Bronchial epithelial cell (primary cell): ENCODE measurements around the gene KARS1.

DNA sequence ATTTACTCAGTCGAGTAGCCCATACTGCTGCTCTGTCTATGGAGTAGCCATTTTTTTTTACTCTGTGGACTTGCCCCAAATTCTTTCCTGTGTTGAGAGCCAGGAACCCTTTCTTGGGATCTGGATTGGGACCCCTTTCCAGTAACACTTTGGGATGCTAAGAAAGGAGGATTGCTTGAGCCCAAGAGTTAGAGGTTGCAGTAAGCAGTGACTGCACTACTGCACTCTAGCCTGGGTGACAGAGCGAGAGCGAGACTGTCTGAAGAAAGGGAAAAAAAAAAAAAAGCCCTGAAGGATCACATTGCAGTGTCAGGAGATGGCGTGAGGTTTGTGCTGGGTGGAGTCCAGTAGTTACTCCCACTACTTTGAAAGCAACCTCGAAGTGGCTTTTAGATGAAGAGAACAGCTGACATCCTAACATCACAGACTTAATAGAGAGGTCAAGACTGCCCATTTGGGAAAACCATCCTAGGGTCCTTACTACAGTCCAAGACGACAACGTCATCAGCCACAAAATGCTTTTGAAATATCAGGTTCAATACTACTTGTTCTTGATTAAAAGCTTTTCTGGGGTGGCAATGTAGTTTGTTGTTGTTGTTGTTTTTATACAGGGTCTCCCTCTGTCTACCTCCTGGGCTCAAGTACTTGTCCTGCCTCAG lies 4.0 kb upstream of the TMEM231 start:
- RRBS, 2 experiments = no CpG with 5 or more reads among the region's 7 CpGs

DNA sequence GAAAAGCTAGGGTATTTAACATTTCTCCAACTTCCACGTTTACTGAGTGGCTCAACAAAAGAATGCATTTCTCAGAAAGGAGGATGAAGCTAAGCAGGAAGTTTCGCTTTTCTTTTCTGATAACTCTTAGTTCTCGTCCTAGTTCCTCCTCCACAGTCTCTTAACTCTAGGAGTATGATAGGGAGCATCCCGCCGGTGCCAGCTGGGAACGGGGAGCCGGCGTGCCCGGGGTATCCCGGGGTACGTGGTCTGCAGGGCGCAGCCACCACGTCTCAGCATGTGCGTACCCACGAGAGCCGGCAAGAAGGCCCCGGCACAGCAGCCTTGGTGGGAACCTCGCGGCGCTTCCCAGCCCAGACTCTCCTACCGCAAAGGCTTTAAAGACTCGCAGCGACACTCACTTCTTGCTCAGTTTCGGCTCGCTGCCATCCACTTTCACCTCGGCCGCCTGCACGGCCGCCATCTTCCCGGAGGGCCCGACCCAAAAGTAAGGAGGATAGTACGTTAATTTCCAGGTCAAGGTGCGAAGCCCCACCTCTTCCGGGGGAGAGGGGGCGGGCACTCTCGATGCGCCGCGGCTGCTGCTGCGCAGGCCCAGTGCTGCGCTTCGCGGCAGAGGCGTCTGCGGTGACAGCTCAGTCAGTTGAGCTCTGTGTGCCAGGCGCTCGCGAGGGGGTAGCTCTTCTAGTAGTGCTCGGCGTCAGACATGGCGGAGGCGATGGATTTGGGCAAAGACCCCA lies at the start of gene KARS1:
KARS1 (minus strand) TSS at position 489 of the 740 bp plus-strand sequence.
- RRBS, 2 experiments = 2% methylated on average over 12 of the region's 52 CpGs

GRCh38 chr16:75655781-75656937 lies 8.6 kb downstream of the TERF2IP start:
- RRBS, 2 experiments = no CpG with 5 or more reads among the region's 12 CpGs

GRCh38 chr16:76509436-76509703 lies 232.2 kb downstream of the CNTNAP4 start:
- RRBS, 2 experiments = no CpG with 5 or more reads among the region's 5 CpGs

- RRBS, 2 experiments = under 1 to 1% methylated on average over 16 of the region's 63 CpGs
Measured at GRCh38 chr16:77212663-77213386, 13.6 kb downstream of the SYCE1L start.

GRCh38 chr16:78277287-78277861 lies 177.9 kb downstream of the WWOX start:
- RRBS, 2 experiments = no CpG with 5 or more reads among the region's 10 CpGs

DNA sequence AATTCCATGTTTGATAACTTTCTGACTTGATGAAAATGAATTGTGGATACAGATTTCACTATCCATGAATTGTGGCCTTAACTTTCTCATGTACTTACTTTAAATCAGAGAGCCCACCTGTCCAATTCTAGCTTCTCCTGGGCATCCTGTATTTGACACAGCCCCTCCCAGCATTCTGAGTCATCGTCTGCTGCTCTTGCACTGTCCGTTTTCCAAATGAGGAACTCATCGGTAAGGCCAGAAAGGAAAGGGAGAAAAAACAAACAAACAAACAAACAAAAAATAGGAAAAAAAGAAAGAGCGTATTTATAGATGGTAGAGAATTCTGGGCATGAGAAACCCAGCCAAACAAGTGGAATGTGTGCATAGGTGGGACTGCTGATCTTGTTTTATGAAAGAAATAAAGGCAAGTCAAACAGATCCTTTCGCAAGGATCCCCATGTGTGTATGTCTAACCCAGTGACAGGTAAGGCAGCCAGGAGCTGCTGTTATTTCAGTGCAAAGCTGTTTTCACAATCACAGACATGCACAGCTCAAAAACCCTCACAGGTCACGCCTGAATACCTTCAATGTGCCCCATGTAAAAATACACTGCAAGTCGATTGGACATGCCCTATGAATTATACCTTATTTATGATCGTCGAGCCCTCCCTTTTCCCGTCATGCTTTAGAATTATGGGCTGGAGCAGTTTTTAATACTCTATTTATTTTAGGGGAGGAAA lies 361.8 kb downstream of the WWOX start:
- RRBS, 2 experiments = no CpG with 5 or more reads among the region's 10 CpGs

- RRBS, 2 experiments = no CpG with 5 or more reads among the region's 3 CpGs
Measured at GRCh38 chr16:78828742-78829615, 729.5 kb downstream of the WWOX start.

DNA sequence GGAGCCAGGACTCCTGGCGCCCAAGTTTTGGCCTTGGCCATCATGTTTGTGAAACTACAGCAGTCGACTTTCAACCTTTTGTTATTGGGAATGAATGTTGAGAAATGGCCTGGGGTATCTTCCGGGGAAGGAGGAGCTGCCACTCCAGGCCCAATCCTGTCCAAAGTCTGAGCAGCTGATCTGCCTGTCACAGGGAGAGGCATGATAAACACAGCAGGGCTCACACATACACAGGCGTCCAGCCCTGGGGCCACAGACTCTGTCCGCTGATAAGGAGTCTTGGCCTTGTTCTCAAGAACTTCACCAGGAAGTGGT lies 199.8 kb downstream of the MAF start:
- RRBS, 2 experiments = no CpG with 5 or more reads among the region's 5 CpGs

- RRBS, 2 experiments = no CpG with 5 or more reads among the region's 5 CpGs
Measured at GRCh38 chr16:79639567-79640235, 39.2 kb upstream of the MAF start.

GRCh38 chr16:79712210-79712640 lies 111.7 kb upstream of the MAF start:
- RRBS, 2 experiments = no CpG with 5 or more reads among the region's 4 CpGs

DNA sequence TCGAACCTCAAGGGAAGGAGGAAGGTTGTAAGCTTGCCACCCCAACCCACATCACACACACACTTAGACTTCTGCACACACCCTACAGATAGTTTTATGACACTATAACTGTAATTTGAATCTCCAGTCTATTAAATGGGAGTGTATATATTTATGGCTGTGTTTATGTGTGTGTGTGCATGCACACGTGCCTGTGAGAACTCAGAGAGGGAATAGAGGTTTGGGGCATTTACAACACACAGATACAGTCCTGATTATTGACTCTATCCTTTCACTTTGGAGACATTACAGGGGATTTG lies 171.5 kb upstream of the MAF start:
- RRBS, 2 experiments = no CpG with 5 or more reads among the region's 2 CpGs

- RRBS, 2 experiments = no CpG with 5 or more reads among the region's 7 CpGs
Measured at GRCh38 chr16:79845644-79846241, 245.2 kb upstream of the MAF start.

GRCh38 chr16:80837843-80838322 lies 33.5 kb upstream of the CDYL2 start:
- RRBS, 2 experiments = no CpG with 5 or more reads among the region's 9 CpGs

DNA sequence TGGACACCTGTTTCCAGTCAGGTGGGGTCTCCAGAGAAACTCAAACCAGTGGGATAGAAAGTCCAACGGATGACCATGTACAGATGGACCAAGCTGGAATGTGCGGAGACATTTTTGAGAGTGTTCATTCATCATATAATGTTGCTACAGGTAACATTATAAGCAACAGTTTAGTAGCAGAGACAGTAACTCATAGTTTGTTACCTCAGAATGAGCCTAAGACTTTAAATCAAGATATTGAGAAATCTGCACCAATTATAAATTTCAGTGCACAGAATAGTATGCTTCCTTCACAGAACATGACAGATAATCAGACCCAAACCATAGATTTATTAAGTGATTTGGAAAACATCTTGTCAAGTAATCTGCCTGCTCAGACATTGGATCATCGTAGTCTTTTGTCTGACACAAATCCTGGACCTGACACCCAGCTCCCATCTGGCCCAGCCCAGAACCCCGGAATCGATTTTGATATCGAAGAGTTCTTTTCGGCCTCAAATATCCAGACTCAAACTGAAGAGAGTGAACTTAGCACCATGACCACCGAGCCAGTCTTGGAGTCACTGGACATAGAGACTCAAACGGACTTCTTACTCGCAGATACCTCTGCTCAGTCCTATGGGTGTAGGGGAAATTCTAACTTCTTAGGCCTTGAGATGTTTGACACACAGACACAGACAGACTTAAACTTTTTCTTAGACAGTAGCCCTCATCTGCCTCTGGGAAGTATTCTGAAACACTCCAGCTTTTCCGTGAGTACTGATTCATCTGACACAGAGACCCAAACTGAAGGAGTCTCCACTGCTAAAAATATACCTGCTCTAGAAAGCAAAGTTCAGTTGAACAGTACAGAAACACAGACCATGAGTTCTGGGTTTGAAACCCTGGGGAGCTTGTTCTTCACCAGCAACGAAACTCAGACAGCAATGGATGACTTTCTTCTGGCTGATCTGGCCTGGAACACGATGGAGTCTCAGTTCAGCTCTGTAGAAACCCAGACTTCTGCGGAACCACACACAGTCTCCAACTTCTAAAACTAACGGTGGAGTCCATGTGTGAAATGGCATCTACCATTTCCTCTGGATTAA lies 8.6 kb downstream of the ATMIN start:
- RRBS, 2 experiments = no CpG with 5 or more reads among the region's 15 CpGs

DNA sequence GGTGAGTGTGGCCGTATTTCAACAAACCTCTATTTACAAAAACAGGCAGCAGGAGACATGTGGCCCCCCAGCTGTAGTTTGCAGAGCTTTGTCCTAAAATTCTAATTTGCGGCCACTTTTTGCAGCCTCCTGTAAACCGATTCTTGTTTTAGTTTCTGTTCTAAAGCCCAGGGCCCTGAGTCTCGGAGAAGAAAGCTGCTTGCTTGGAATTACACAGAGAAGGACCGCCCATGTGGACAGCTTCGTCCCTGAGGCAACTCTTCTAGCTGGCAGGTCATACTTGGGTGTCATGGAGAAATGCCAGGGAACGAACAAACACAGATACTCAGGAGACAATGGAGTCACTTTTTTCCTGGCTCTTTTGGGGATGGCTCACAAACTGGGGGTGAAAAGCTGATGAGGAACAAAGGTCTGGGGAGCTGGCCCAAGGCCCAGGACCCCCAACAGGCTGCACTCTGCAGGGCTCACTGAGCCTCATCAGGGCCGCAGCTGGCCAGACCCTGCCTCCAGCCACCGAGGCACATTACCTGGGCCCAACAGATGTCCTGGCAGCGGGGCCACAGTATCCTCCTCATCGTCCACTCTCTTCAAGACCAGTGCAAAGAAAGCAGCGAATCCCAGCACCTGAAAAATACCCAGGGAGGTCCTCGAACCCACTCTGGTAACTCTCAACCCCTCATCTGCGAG lies 40.9 kb upstream of the GCSH start:
- RRBS, 2 experiments = no CpG with 5 or more reads among the region's 14 CpGs

DNA sequence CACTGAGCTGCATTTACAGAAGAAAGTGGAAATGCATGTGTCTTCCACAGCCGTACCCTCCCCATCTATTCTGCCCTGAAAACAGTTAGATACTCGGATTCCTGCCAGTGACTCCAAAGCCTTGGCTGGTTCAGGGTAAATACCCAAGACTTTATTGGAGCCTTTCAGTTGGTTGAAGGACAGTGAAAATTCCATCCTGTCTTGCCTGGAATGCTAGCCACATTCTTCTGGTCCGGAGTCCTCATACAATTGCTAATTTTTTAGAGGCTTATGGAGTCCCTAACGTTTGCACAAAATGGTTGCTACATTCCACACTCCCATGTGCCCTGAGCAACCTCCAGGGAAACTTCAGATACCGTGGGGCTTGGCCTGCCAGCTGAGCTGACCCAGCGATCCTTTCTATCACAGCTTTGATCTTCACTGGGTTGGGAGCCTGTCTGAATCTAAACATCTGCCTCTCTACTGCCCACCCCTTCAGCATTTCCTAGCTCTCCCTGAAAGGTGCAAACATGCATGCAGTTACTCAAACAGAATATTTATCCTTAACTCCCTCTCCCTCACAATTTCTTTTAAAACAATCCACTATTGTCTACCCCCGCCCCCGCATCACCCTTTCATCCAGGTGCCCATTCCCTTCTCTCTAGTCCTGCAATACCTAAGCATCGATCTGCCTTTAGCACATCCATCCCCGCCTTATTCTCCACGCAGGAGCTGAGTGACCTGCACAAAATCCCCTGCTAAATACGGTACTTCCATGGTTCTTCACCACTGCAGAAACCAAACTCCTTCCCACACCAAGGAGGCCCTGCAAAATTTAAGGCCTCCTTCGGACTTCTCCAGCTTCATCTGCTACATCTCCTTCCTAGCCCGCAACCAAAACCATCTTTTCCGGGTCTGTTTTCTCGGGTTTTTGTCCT lies 914 bp upstream of the GAN start:
- RRBS, 2 experiments = no CpG with 5 or more reads among the region's 16 CpGs

- RRBS, 2 experiments = no CpG with 5 or more reads among the region's 9 CpGs
Measured at GRCh38 chr16:81383735-81384788, 60.5 kb upstream of the CMIP start.

DNA sequence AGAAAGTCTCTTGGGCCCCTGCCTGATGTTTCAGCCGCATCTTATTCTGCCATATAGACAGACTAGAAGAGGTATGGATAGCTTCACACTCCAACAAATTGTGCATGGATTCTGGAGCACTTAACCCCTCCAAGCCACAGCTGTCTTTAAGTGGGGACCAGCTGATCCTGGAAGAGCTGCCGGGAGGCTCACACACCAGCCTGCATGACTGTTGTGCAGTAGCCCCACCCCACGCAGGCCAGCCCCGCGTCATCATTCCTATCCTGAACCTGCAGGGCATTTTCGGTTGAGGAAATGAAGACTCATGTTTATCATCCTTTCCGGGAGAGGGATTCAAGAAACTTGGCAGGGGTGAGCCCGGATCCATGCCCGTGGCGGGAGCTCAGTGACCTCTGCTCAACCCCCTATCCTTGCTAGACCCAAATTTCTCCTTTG lies 43.6 kb upstream of the CMIP start:
- RRBS, 2 experiments = 28 to 36% methylated on average over 3 of the region's 10 CpGs

GRCh38 chr16:81523213-81523942 lies 78.8 kb downstream of the CMIP start:
- RRBS, 2 experiments = no CpG with 5 or more reads among the region's 21 CpGs